Testis (tissue), 5 donors: ENCODE results near the genes EEF1B2, FAM237A, CPO and KLF7.

- PRO-cap, 3 experiments: peak in 3 of 3 experiments; most common plus-strand start chr2:206159635 (in 2); most common minus-strand start chr2:206159438 (in 1)
- RAMPAGE, long total RNA, 2 experiments: start-site peak on the plus strand in 2 of 2 experiments, at chr2:206159538-206160177 at its widest, 70 to 1,406 reads per replicate; start-site peak on the minus strand in 2 of 2 experiments, at chr2:206159391-206159506 at its widest, 662 to 830 reads per replicate
- RRBS: 1% methylated on average over 39 of the region's 89 CpGs
Observed at GRCh38 chr2:206159239-206160348, at the start of gene EEF1B2. Gene EEF1B2, plus strand, starts transcription at chr2:206159895.

GRCh38 chr2:206642206-206642579 is at the start of gene FAM237A:
Gene FAM237A, plus strand, starts transcription at chr2:206642487.
- PRO-cap, 3 experiments: no peak in any of the 3 experiments
- RAMPAGE, long total RNA, 2 experiments: no peak in any of the 2 experiments
- RRBS: 2% methylated on average over 4 of the region's 28 CpGs

- PRO-cap, 3 experiments: no peak in any of the 3 experiments
- RAMPAGE, long total RNA, 2 experiments: no peak in any of the 2 experiments
- RRBS: no CpG with 5 or more reads among the region's 3 CpGs
Observed at GRCh38 chr2:206799063-206799503, 33.7 kb downstream of the FASTKD2 start.

- PRO-cap, 3 experiments: no peak in any of the 3 experiments
- RAMPAGE, long total RNA, 2 experiments: no peak in any of the 2 experiments
- RRBS: no CpG with 5 or more reads among the region's 9 CpGs
Observed at GRCh38 chr2:206907924-206908210, 31.5 kb upstream of the CPO start.

DNA sequence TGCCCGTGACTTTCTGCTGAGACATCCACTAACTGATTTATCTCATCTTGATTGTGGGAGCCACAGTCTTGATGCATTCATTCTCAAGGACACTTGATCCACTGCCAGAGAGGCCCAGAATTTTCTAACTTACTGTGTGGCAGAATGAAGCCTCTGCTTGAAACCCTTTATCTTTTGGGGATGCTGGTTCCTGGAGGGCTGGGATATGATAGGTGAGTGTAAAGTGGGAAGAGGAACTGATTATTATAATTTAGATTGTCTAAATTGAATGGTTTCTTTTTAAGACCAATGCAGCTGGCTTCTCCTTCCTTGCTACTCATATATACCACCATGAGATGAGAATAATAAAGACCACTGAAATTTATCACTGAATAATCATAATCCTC is at the start of gene CPO:
Gene CPO, plus strand, starts transcription at position 63 of the 386 bp plus-strand sequence.
- PRO-cap, 3 experiments: no peak in any of the 3 experiments
- RAMPAGE, long total RNA, 2 experiments: no peak in any of the 2 experiments
- RRBS: no CpG with 5 or more reads among the region's 1 CpG

GRCh38 chr2:207037496-207038202 is 98.3 kb downstream of the CPO start:
- PRO-cap, 3 experiments: peak in 1 of 3 experiments; most common plus-strand start chr2:207038075 (in 1)
- RAMPAGE, long total RNA, 2 experiments: no peak in any of the 2 experiments
- RRBS: no CpG with 5 or more reads among the region's 12 CpGs

- PRO-cap, 3 experiments: no peak in any of the 3 experiments
- RAMPAGE, long total RNA, 2 experiments: no peak in any of the 2 experiments
- RRBS: no CpG with 5 or more reads among the region's 16 CpGs
Observed at GRCh38 chr2:207041277-207041851, 102.0 kb downstream of the CPO start.

- PRO-cap, 3 experiments: peak in 3 of 3 experiments; most common plus-strand start chr2:207165810 (in 1); most common minus-strand start chr2:207165807 (in 3)
- RAMPAGE, long total RNA, 2 experiments: start-site peak on the minus strand in 1 of 2 experiments, at chr2:207165939-207165960 at its widest, 18 reads per replicate
- RRBS: 3% methylated on average over 2 of the region's 28 CpGs
Observed at GRCh38 chr2:207165512-207166270, at the start of gene KLF7. Gene KLF7, minus strand, starts transcription at chr2:207165948.

- PRO-cap, 3 experiments: peak in 3 of 3 experiments; most common plus-strand start chr2:207166987 (in 3); most common minus-strand start chr2:207166856 (in 3)
- RAMPAGE, long total RNA, 2 experiments: start-site peak on the minus strand in 1 of 2 experiments, at chr2:207166805-207166876 at its widest, 24 reads per replicate
- RRBS: under 1% methylated on average over 5 of the region's 44 CpGs
Observed at GRCh38 chr2:207166783-207167503, 1.2 kb upstream of the KLF7 start.

DNA sequence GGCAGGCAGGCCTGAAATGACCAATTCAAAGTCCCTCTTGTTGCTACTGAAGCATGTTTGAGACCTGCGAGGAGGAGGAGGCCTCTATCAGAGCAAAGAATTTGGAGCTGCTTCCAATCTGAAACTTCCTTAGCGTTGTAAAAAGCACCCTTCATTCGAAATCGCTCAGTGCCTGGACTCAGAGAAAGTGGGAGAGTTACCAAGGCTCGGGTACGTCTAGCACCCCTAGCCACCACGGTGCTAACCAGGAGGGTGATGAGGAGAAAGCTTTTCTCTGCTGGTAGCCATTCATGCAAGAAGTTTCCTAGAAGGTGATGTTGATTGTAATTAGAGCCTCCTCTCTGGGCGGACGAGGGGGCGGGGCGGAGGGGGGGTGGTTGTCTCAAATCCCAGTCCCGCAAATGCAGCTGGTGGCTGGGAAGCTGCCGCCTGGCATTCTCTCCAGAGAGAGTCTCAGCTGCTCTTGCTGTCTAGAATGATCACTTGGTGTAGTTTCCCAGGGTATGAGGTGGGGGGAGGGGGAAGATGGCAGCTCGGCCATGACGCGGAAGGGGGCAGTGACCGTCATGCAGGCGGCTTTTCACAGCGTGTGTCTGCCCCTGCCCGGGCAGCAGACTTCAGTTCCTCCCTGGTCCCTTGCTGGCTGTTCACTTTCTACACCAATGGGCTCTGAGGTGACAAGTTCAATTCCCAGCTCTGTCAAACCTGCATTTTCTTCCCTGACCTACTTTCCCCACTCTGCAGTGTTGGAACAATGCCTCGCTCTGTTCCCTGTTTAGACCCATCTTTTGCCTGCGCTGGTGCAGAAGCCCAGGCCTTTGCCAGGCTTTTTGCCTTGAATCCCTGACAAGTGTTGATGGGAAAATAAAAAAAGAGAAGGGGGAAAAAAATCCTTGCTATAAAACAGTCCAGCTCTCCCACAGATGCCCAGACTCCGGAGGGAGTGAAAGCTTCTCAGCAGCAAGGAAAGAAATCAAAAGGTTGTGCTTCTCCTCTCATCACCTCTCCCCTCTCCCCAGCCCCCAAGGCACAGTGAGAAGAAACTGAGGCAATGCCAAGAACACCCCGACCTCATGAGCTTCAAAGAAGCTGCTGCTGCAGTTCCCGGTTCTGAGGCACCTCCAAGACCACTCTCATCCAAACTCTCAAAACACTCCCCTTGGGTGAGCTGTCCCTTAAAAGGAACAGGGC is 61.5 kb upstream of the KLF7 start:
- PRO-cap, 3 experiments: peak in 3 of 3 experiments; most common plus-strand start position 400 of the sequence (in 3); most common minus-strand start position 477 of the sequence (in 2)
- RAMPAGE, long total RNA, 2 experiments: no peak in any of the 2 experiments
- RRBS: no CpG with 5 or more reads among the region's 25 CpGs

- PRO-cap, 3 experiments: no peak in any of the 3 experiments
- RAMPAGE, long total RNA, 2 experiments: no peak in any of the 2 experiments
- RRBS: no CpG with 5 or more reads among the region's 12 CpGs
Observed at GRCh38 chr2:207504304-207505277, 25.2 kb upstream of the CREB1 start.

DNA sequence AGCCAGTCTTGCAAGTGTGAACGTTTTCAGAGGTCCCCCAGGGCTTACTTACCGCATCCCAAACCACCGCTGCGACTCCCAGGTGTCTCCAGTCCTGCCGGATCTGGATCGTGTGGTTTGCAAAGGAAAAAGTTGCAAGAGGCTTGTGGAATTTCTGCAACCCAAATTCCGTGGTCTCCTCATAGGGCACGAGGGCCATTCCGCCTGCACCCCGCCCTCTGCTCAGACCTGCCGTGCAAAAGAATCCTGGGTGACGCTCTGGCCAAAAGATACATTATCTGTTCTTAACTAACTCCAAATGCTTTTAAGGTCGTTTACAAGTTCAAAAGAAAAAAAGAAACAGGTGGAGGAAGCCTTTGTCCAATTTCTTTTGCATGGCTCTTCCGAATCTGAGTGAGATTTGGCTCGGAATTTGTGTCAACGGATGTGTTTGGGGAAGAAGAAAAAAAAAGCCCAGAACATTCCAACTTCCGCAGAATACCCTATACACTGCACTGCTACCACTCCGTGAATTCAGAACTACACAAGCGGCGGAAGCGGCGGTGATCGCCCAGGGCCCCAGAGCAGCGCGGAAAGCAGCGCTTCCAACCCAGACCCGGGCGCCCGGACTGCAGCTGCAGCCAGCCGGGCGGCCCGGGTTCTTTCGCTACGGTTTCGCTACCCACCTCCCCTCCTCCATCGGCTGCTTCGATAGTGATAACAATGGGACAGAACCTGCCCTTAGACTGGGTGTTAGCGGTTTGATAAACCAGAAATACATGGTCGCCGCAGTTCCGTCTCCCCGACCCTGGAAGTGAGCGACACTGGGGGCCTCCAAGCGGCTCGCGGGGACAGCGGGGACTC is 796 bp downstream of the METTL21A start:
- PRO-cap, 3 experiments: peak in 3 of 3 experiments; most common plus-strand start position 516 of the sequence (in 3); most common minus-strand start position 414 of the sequence (in 2)
- RAMPAGE, long total RNA, 2 experiments: start-site peak on the minus strand in 1 of 2 experiments, centred at position 735 of the sequence, 21 reads per replicate
- RRBS: no CpG with 5 or more reads among the region's 47 CpGs

DNA sequence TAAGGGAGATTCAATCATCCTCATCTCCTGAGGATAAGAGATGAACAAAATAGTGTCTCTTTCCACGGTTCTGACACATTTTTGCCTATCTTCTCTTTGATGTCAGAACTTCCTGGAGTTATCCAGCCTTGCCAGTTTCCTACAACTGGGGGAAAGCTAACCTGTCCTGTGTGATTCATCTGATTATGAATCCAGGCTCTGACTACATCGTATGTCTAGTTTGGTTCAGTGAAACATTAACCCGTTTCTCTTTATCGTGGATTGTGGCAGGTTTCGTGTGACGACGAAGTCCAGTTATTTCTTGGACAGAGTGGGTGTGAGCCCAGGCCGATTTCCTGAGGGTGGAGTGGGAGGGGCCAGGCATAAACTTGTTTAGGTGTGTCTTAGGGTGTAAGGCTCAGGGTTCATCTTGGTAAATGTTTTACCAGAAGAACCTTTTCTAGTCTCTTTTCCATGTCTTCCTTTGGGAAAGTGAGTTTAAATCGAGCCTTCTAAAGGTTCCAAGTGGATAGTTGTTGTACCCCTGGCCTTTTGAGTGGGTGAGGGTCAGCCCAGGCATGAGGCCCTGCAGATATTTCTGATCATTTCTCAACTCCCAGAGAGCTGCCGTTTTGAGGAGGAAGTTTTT is 50.3 kb upstream of the FZD5 start:
- PRO-cap, 3 experiments: no peak in any of the 3 experiments
- RAMPAGE, long total RNA, 2 experiments: no peak in any of the 2 experiments
- RRBS: no CpG with 5 or more reads among the region's 10 CpGs

GRCh38 chr2:207820505-207820853 is 50.8 kb upstream of the FZD5 start:
- PRO-cap, 3 experiments: no peak in any of the 3 experiments
- RAMPAGE, long total RNA, 2 experiments: no peak in any of the 2 experiments

DNA sequence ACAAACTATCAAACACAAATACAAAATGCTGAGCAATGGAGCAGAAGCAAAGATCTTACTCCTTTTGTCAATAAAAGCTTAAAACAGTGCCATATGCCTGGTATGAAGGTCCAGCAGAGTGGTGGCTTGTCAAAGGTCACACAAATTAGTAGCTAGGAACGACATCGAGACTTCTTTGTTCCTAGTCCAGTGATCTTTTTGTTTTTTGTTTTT is 76.1 kb upstream of the FZD5 start:
- PRO-cap, 3 experiments: no peak in any of the 3 experiments
- RAMPAGE, long total RNA, 2 experiments: no peak in any of the 2 experiments
- RRBS: no CpG with 5 or more reads among the region's 2 CpGs

DNA sequence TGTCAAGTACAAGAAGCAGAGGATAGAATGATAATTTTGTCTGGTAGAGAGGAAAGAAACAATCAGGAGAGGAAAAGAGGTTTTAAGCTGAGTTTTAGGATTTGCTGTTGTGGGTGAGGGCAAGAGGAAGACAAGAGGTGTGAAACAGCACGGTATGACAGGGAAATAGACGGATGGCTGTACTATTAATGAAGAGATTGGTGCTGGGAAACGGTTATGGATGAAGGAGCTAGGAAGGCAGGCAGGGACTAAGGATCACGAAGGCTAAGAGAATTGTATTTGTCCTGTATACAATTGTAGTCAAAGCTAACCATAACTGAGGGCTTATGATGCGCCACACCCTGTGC is 86.1 kb downstream of the PLEKHM3 start:
- PRO-cap, 3 experiments: no peak in any of the 3 experiments
- RAMPAGE, long total RNA, 2 experiments: no peak in any of the 2 experiments
- RRBS: no CpG with 5 or more reads among the region's 5 CpGs

- PRO-cap, 3 experiments: peak in 1 of 3 experiments; most common minus-strand start chr2:208265567 (in 1)
- RAMPAGE, long total RNA, 2 experiments: no peak in any of the 2 experiments
- RRBS: no CpG with 5 or more reads among the region's 8 CpGs
Observed at GRCh38 chr2:208265295-208265753, 731 bp upstream of the PIKFYVE start.

DNA sequence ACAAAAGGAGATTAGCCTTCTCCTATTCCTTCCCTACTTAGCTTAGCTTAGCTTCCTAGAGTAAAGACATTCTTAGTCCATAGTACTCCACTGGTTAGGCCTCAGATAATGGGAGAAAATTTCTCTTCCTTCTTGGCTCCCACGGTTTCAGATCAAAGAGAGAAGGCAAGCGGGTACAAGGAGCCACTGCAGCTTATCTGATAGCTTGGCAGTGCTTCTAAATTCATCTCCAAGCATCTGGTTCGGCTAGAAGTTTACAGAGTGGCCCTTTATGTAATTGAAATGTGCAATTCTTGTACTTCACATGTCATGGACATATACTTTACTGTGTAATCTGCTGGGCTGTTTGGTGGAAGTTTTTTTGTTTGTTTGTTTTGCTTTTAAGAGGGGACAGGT is 46.7 kb downstream of the PIKFYVE start:
- PRO-cap, 3 experiments: no peak in any of the 3 experiments
- RAMPAGE, long total RNA, 2 experiments: no peak in any of the 2 experiments
- RRBS: no CpG with 5 or more reads among the region's 3 CpGs

DNA sequence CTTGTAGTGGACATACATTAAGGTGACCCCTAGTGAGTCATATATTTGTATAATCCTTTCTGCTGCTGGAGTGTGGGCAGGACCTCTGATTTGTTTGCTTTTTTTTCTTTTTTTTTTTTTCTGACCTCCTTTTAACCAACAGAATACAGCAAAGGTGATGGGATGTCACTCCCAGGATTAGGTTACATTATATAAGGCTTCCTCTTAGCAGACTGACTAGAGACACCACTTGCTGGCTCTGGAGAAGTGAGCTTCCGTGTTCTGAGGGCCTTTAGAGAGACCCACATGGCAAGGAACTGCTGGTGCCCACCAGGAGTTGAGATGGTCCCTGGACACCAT is 201.9 kb downstream of the PTH2R start:
- PRO-cap, 3 experiments: no peak in any of the 3 experiments
- RAMPAGE, long total RNA, 2 experiments: no peak in any of the 2 experiments
- RRBS: no CpG with 5 or more reads among the region's 1 CpG

DNA sequence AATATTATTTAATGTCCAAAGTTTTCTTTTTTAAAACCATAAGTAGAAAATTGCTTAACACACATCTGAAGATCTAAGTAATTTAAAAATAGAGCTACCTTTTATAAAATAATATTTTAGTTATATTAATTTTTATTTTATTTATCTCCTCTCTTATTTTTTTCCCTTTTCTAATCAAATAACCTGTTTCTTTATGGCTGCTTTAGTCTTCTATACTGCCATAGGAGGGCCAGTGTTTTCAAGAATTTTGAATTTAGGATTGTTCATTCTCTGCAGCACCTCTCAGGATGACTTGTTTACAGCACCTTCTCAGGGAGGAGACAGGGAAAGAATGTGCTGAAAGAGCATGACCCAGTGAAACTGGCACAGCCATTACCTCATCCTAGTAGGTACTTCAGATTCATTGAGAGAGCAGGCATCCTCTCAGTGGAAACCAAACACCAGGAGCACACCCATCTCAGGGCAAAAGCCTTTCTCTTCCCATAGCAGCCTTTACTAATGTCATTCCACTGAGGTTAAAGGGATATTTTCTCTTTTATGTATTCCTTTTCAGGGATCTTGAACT is 2.4 kb downstream of the MAP2 start:
- PRO-cap, 3 experiments: no peak in any of the 3 experiments
- RAMPAGE, long total RNA, 2 experiments: no peak in any of the 2 experiments